Ishikawa (cell line): ENCODE measurements around a stretch of chr2.

- RRBS: no CpG with 5 or more reads among the region's 2 CpGs
Observed at GRCh38 chr2:15630713-15631070, 39.0 kb downstream of the DDX1 start.

DNA sequence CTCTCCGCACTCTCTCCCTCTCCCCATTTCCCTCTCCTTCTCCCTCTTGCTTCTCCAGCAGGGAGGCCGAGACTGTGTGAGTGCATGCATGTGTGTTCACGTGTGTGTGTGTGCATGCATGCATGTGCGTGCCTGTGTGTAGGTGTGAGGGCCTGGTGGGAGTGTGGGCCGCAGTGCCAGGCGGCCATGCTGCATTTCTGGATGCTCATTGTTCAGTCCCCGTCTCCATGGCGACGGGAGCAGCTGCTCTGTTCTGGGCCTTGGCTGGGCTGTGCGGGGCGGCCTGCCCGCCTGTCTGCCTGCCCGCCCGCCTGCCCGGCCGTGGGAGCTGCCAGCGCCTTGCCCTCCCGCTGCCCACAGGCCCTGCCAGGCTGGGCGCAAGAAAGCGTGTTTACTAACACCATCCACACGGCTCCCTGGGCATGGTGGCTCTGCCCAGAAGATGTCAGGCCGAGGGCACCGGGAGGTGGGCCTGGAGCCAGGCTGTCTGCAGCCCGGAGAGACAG lies 43.9 kb downstream of the MYCN start:
- RRBS: 86% methylated on average over 1 of the region's 24 CpGs

DNA sequence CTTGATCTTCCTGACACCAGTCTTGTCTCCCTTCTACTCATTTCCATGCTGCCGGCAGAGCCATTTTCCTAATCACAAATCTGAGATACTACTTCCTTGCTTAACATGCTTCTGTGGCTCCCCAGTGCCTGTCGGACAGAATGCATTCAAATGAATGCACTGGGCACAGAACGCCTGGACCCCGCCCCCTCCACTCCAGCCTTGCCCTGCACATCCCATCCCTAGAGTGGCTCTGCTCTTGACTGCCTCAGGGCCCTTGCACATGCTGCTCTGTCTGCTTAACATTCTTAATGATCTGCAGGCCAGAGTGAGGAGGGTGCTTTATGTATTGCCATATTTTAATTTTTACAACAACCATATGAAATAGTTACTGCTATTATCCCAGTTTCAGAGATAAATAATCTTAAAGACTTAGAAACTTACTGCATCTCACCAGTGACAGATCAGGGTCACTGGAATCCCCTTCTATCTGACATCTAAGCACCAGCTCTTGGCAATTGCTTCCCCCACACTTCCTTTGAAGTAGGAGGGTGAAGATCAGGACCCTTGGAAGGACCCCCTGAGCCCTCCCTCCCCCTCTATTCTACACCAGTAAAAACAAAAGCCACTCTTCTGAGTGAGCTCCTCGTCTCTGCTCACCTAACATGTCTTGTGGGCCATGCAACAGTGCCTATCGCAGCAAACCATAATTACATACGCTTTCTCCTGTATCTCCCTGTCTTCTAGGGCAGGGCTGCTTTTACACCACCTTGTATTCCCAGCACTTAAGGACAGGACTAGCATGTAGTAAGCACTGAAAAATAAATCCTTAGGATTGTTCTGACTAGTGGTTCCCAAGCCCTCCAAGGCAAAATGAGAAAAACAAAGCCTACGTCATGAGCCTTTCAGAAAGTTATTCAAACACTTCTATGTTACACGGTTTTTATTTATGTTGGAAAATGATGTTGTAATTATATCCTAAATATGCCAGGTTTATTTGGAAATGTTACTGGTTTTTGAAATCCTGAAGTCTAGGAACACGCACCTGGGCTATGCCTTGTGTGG lies 62.3 kb downstream of the CYRIA start:
- RRBS: no CpG with 5 or more reads among the region's 10 CpGs

- RRBS: no CpG with 5 or more reads among the region's 3 CpGs
Observed at GRCh38 chr2:16618422-16618793, 47.2 kb downstream of the CYRIA start.

DNA sequence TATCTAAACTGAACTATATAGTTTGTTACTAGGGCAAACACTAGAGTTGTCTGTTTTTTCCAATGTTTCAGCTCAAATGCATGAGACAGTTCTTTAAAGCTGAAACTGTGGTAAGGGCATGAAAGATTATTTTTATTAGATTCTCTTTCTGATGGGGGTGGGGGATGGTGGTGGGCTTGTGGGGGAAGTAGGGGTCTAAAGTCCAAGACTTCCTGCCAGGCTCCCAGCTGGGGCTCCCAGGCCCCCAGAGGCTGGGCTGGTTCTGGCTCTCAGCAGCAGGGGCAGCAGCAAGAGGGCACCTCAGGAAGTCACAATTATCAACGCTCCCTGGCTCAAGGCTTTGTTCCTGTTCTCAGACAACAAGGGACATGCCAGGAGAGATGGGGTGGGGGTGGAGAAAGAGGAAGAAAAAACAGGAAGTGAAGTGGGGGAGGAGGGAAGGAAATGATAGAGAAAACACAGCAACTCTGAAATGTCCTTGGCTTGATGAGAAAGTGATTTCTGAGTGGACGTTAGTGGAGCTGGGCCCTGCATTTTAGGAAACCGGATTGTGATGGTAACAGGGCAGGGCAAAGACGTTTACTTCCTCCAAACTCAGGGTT lies 40.5 kb downstream of the CYRIA start:
- RRBS: no CpG with 5 or more reads among the region's 4 CpGs

GRCh38 chr2:16633478-16634426 lies 31.9 kb downstream of the CYRIA start:
- RRBS: no CpG with 5 or more reads among the region's 8 CpGs

- RRBS: no CpG with 5 or more reads among the region's 6 CpGs
Observed at GRCh38 chr2:16647425-16648325, 18.0 kb downstream of the CYRIA start.

DNA sequence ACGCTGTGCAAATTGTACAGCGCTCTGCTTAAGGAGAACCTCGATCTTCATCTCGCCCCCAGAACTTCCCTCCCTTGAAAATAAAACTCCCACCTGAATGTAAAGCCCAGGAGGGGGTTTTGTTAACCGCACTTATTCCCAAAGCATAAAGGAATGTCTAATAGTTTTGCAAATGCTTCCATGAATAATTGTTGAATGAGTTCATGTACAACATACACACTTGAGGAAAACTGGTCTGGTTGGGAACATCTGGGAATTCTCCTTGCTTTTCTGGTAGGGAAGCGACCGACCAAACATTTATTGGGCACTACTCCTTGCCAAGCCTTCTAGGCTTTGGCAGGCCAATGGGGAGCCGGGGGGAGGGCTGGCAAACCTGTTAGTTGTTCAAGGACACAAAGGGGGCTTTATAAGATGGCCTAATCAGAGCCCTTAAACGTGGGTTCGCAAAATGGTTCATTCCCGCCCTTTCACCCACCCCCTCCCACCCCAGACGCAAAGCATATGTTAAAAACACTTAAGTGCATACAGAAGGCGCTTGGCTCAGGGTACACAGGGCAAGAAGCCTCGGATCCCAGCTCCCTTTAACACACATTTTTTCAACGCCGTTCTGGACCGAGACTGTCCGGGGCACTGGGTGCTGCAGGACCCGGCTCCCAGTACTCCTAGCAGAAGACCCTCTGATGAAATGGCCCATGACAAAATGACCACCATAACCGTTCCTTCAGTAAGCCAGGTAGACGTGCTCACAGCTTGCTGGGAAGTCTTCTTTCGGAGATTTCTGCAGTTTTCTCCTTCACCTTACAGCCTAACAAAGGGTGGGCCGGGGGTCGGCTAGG lies 828 bp upstream of the VSNL1 start:
- RRBS: 3% methylated on average over 2 of the region's 24 CpGs

GRCh38 chr2:17618965-17619164 lies 78.4 kb downstream of the VSNL1 start:
- RRBS: no CpG with 5 or more reads among the region's 3 CpGs

GRCh38 chr2:17757326-17757721 lies 3.4 kb downstream of the GEN1 start:
- RRBS: no CpG with 5 or more reads among the region's 2 CpGs

GRCh38 chr2:17820902-17821474 lies 4.7 kb downstream of the MSGN1 start:
- RRBS: no CpG with 5 or more reads among the region's 3 CpGs

- RRBS: no CpG with 5 or more reads among the region's 5 CpGs
Observed at GRCh38 chr2:18480023-18480576, 80.4 kb downstream of the RDH14 start.

GRCh38 chr2:18724245-18724935 lies 135.0 kb upstream of the NT5C1B start:
- RRBS: no CpG with 5 or more reads among the region's 5 CpGs

GRCh38 chr2:19140654-19141131 lies 217.7 kb downstream of the OSR1 start:
- RRBS: no CpG with 5 or more reads among the region's 2 CpGs

GRCh38 chr2:19362878-19363517 lies 4.6 kb upstream of the OSR1 start:
- RRBS: 3% methylated on average over 13 of the region's 35 CpGs

GRCh38 chr2:20031567-20032367 lies 19.3 kb upstream of the MATN3 start:
- RRBS: no CpG with 5 or more reads among the region's 1 CpG

- RRBS: no CpG with 5 or more reads among the region's 4 CpGs
Observed at GRCh38 chr2:20033490-20033945, 17.9 kb downstream of the LAPTM4A start.

- RRBS: no CpG with 5 or more reads among the region's 10 CpGs
Observed at GRCh38 chr2:20051093-20051305, 429 bp downstream of the LAPTM4A start.

DNA sequence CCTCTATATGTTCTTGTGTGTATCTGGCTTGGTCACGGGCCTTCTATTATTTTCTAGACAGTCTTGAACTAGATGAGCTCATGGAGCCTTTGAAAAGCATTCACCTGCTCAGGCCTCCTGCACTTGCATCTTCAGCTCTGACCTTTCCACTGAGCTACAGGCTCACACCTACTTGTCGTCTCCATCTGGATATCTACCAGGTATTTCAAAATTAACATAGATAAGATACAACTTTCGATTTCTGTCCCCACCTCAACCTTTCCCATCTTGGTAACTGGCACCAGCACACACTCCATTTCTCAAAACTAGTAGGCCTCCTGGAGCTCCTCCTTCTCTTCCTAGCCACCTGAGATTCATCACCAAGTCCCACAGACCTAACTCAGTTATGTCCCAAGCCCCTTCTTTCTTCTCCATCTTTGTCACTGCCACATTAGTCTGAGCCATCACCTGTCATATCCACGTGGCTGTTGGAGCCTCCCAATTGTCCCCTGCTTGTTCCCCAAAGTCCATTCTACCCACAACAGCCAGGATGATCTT lies 69.7 kb upstream of the LAPTM4A start:
- RRBS: no CpG with 5 or more reads among the region's 4 CpGs